SK-N-MC (cell line): ENCODE data around the gene KDM7A.

GRCh38 chr7:139616116-139617069 lies 92.9 kb downstream of the CLEC2L start:
- RRBS = no CpG with 5 or more reads among the region's 4 CpGs

- RRBS = no CpG with 5 or more reads among the region's 13 CpGs
Measured at GRCh38 chr7:139624342-139625478, 101.2 kb downstream of the CLEC2L start.

GRCh38 chr7:139641504-139642102 lies 118.1 kb downstream of the CLEC2L start:
- RRBS = 68% methylated on average over 2 of the region's 14 CpGs

- RRBS = no CpG with 5 or more reads among the region's 8 CpGs
Measured at GRCh38 chr7:139681974-139682560, 95.7 kb downstream of the HIPK2 start.

GRCh38 chr7:139730897-139732072 lies 46.5 kb downstream of the HIPK2 start:
- RRBS = no CpG with 5 or more reads among the region's 17 CpGs

GRCh38 chr7:140088633-140089349 lies 26.0 kb upstream of the PARP12 start:
- RRBS = no CpG with 5 or more reads among the region's 8 CpGs

- RRBS = no CpG with 5 or more reads among the region's 7 CpGs
Measured at GRCh38 chr7:140090672-140091363, 28.1 kb upstream of the PARP12 start.

DNA sequence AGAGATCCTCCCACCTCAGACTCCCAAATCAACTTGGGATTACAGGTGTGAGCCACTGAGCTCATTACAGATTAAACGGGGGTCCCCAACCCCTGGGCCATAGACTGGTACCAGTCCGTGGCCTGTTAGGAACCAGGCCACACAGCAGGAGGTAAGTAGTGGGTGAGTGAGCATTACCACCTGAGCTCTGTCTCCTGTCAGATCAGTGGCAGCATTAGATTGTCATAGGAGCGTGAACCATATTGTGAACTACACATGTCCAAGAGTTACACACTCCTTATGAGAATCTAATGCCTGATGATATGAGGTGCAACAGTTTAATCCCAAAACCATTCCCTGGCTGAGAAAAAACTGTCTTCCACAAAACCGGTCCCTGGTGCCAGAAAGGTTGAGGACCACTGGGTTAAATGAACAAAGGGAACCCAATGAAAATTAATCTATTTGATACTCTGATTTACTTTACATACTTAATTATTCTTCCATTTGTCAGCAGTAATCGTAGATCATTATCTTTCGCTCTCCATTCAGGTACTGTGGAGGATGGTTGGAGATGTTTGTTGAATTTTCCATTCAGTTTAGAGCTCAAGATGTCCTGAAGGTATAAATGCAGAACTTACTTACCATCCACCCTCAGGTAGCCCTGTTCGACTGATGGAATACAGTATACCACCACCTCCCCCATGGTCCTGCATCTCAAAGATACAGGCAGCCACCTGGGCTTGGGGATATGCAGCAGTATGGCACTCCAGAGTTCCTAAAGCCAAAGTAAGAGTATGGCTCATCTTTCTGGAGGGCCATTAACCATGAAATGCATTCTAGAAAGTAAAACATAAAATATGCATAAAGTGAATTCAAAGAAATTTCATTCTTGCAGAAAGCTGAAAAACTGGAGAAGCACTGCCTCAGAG lies 36.9 kb upstream of the PARP12 start:
- RRBS = no CpG with 5 or more reads among the region's 7 CpGs

DNA sequence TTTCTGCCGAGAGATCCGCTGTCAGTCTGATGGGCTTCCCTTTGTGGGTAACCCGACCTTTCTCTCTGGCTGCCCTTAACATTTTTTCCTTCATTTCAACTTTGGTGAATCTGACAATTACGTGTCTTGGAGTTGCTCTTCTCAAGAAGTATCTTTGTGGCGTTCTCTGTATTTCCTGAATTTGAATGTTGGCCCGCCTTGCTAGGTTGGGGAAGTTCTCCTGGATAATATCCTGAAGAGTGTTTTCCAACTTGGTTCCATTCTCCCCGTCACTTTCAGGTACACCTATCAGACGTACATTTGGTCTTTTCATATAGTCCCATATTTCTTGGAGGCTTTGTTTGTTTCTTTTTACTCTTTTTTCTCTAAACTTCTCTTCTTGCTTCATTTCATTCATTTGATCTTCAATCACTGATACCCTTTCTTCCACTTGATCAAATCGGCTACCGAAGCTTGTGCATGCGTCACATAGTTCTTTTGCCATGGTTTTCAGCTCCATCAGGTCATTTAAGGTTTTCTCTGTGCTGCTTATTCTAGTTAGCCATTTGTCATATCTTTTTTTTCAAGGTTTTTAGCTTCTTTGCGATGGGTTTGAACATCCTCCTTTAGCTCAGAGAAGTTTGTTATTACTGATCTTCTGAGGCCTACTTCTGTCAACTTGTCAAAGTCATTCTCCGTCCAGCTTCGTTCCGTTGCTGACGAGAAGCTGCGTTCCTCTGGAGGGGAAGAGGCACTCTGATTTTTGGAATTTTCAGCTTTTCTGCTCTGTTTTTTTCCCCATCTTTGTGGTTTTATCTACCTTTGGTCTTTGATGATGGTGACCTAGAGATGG lies 45.1 kb upstream of the PARP12 start:
- RRBS = no CpG with 5 or more reads among the region's 17 CpGs

- RRBS = under 1% methylated on average over 72 of the region's 144 CpGs
Measured at GRCh38 chr7:140176617-140177518, at the start of gene KDM7A. Gene KDM7A, minus strand, starts transcription at chr7:140176983.

DNA sequence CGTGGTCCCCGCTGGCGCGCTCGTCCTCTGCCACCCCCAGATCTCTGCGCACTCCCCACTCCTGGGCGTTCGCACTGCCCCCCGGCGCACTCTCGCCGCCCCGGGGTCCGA lies 53.5 kb upstream of the KDM7A start:
- RRBS = no CpG with 5 or more reads among the region's 14 CpGs

DNA sequence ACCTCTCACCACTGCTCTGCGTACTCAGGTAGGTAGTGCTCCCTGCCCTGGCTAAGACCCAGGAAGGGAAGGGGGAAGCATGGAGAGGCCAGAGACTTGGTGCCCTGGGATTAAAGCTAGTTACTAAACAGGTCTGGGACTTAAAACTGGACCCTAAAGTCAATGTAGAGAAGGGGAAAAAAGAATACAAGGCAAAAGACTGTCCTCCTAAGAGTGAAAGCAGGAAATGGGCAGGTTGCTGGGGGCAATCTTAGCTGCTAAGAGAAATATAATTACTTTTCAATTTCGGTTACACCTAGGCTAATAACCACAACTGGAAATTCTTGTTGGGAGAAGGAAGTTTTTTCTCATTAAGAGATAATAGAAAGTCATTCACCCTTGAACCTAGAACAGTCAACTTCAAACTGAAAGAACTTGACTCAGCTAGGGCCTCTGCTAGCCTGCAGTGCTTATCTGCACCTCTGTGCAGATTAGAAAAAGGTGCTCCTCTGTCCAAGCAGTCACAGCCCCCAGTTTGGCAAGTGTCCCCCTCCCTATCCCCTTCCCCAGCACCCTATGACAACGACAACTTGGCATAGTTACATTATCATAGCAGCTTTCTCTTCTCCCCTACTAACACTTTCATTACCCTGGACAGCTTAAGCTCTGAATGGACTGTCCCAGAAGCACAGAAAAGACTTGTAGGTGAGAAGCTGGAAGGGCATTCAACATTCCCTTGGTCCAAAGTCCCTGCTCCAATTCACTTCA lies 65.7 kb upstream of the KDM7A start:
- RRBS = no CpG with 5 or more reads among the region's 3 CpGs

GRCh38 chr7:140525502-140526198 lies 46.3 kb upstream of the MKRN1 start:
- RRBS = no CpG with 5 or more reads among the region's 15 CpGs

DNA sequence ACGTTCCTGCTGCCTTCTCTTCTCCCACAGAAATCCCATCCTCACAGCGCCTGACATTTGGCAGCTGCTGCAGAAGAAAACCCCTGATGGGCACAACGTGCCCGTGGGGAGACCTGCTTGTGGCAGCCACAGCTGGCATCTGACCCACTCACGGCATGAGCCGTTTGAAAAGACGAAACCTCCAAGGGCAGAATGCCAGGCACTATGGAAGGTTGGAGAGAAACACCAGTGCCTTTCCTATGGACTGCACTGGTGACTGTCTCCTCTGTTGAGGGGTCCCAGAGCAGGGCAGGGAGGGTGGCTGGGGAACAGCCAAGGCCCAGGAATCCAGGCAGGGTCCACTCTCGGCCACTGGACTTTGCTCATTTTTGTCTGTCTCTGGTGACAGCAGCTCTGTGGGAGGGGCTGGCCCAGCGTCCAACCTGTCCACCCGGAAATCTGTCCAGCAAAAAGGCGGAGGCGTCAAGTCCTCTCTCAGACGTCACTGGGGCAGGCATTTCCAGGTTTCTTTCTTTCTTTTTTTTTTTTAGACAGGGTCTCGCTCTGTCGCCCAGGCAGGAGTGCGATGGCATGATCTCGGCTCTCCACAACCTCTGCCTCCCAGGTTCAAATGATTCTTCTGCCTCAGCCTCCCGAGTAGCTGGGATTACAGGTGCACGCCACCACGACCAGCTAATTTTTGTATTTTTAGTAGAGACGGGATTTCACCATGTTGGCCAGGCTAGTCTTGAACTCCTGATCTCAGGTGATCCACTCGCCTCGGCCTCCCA lies 61.1 kb upstream of the MKRN1 start:
- RRBS = no CpG with 5 or more reads among the region's 23 CpGs

DNA sequence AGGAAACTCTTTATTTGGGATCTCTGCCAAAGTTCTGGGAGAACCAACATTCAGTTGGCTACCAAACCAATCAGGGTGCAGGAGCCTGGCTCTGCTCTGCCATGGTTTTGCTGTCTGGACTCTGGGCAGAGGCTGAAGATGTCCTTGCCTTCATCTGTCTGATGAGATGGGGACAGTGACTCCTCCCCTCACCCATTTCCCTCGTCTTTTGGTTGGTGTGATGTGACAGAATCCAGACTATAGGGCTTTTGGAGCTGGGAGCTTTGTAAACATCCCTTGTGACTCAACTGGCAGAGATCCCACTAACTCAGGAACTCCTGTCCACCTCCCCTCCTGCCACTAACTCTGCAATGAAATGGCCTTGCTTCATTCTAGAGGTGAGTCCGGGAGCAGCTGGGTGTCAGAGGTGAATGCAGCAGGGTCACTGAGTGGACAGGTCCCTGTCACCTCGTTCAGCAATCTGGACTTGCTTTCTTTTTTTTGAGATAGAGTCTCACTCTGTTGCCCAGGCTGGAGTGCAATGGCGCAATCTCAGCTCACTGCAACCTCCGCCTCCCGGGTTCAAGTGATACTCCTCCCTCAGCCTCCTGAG lies 73.0 kb downstream of the DENND2A start:
- RRBS = no CpG with 5 or more reads among the region's 6 CpGs

- RRBS = no CpG with 5 or more reads among the region's 3 CpGs
Measured at GRCh38 chr7:140637284-140637735, 3.3 kb downstream of the DENND2A start.

- RRBS = 2% methylated on average over 37 of the region's 86 CpGs
Measured at GRCh38 chr7:140639767-140640690, 584 bp downstream of the DENND2A start.

- RRBS = no CpG with 5 or more reads among the region's 3 CpGs
Measured at GRCh38 chr7:140739649-140740182, 43.2 kb downstream of the NDUFB2 start.

DNA sequence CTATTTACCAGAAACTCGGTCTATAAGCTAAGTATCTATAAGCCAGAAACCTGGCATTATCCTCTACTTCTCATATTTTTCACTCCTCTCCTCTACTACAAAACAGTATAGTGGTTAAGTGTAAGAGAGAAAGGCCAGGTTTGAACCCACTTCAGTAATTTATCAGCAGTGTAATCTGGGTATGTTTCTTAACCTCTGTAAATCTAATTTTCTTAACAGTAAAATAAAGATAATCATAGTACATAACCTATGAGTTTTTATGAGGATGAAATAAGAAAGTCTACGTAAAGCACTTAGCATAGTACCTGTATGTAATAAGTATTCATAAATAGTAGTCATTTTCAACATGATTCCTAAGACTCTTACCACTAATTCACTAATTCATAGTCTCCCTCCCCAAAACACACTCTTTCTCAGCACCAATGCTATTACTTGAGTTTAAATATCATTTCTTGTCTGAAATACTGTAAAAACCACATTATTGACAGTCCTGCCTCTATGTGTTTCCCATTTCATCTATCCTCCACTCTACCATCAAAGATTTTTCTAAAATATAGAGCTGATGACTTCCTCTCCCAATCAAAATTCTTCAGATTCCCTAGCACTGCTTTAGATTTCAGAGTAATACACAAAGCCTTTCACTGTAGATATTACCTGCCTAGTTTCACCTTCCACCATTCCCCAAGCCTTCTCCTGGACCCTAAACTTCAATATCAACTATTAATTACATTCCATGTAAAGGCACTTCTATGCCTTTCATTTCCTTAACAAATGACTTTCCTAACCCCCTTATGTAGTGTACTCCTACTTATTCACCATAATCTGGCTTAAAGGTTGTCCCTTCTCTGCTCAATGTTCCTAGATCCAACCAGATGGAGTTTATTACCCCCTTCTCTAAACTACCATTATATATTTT lies 95.5 kb downstream of the NDUFB2 start:
- RRBS = no CpG with 5 or more reads among the region's 2 CpGs

- RRBS = no CpG with 5 or more reads among the region's 2 CpGs
Measured at GRCh38 chr7:141001537-141001969, 13.2 kb downstream of the MRPS33 start.